ENCODE measurements around the genes CXCL8, PF4V1, CXCL3, CXCL2 and ART3.

DNA sequence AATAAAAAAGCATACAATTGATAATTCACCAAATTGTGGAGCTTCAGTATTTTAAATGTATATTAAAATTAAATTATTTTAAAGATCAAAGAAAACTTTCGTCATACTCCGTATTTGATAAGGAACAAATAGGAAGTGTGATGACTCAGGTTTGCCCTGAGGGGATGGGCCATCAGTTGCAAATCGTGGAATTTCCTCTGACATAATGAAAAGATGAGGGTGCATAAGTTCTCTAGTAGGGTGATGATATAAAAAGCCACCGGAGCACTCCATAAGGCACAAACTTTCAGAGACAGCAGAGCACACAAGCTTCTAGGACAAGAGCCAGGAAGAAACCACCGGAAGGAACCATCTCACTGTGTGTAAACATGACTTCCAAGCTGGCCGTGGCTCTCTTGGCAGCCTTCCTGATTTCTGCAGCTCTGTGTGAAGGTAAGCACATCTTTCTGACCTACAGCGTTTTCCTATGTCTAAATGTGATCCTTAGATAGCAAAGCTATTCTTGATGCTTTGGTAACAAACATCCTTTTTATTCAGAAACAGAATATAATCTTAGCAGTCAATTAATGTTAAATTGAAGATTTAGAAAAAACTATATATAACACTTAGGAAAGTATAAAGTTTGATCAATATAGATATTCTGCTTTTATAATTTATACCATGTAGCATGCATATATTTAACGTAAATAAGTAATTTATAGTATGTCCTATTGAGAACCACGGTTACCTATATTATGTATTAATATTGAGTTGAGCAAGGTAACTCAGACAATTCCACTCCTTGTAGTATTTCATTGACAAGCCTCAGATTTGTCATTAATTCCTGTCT, at the start of gene CXCL8:
Gene CXCL8 (plus strand): TSS at position 279 of the 829 bp plus-strand sequence.
- PRO-cap = unidirectional peak, plus-strand start at position 279 of the sequence
- RAMPAGE, long total RNA, 3 experiments = start-site peak on the plus strand in 2 of 3 experiments, centred at position 278 of the sequence, 49 to 90 reads per replicate

- PRO-cap = no peak
- RAMPAGE, long total RNA, 3 experiments = no peak in any of the 3 experiments
Measured at GRCh38 chr4:73853079-73853713, at the start of gene PF4V1. Gene PF4V1, plus strand, starts transcription at chr4:73853296.

- PRO-cap = no peak
- RAMPAGE, long total RNA, 3 experiments = no peak in any of the 3 experiments
Measured at GRCh38 chr4:74018716-74019197, 19.7 kb downstream of the CXCL3 start.

DNA sequence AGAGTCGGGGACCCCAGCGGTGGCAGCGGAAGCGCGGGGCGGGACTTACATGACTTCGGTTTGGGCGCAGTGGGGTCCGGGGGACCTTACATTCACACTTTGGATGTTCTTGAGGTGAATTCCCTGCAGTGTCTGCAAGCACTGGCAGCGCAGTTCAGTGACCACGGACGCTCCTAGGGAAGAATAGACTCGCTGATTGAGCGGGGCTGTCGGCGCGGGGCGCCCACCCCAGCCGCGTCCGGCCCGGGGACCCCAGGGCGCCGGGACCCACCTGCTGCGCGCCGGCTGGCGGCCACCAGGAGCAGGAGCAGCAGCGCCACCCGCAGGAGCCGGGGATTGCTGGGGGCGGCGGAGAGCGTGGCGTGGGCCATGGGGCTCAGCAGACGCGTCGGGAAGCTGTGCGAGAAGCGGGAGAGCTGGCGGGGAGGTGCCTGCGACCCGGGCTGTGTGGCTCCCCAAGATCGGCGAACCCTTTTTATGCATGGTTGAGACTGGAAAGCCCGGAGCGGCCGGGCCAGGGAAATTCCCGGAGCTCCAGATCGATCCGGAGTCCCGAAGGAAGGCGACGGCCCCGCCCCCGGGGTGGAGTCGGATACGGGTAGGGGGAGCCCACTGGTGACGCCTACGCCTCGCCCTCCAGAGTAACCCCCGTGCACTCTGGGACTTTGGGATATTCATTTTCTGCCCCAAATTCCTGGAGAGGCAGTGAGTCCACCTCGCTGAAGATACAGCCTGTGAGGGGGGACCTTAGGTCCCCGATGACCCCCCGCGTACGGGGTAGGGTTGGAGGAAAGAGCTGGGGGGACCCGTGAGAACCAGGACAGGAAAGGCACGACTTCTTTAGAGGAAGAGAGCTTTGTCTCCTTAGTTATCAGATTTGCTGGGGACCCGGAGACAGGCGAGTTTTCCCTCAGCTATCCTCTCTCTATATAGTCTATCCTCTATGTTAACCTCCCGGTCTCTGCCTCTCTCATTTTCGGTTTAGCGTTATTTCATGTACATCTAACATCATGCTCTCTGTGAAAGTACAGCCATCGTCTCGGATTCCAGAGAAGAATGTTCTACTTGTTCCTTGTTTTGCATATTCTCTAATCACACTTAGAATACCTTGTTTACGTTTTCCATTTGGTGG, at the start of gene CXCL3:
Gene CXCL3 (minus strand): TSS at position 449 of the 1,132 bp plus-strand sequence.
- PRO-cap = bidirectional peak, plus-strand start at position 382 of the sequence, minus-strand start at position 172 of the sequence; bidirectional peak, plus-strand start at position 627 of the sequence, minus-strand start at position 449 of the sequence
- RAMPAGE, long total RNA, 3 experiments = start-site peak on the minus strand in 3 of 3 experiments, centred at positions 452 to 502 of the sequence, 7 to 211 reads per replicate

GRCh38 chr4:74099044-74099357, at the start of gene CXCL2:
Gene CXCL2, minus strand, starts transcription at chr4:74099195.
- PRO-cap = bidirectional peak, plus-strand start at chr4:74099403, minus-strand start at chr4:74099324
- RAMPAGE, long total RNA, 3 experiments = start-site peak on the minus strand in 1 of 3 experiments, at chr4:74099195-74099324 at its widest, 895 reads per replicate

GRCh38 chr4:74104345-74104538, 5.2 kb upstream of the CXCL2 start:
- PRO-cap = no peak
- RAMPAGE, long total RNA, 3 experiments = no peak in any of the 3 experiments

GRCh38 chr4:74111755-74112806, 13.1 kb upstream of the CXCL2 start:
- PRO-cap = unidirectional peak, minus-strand start at chr4:74112057
- RAMPAGE, long total RNA, 3 experiments = no peak in any of the 3 experiments

DNA sequence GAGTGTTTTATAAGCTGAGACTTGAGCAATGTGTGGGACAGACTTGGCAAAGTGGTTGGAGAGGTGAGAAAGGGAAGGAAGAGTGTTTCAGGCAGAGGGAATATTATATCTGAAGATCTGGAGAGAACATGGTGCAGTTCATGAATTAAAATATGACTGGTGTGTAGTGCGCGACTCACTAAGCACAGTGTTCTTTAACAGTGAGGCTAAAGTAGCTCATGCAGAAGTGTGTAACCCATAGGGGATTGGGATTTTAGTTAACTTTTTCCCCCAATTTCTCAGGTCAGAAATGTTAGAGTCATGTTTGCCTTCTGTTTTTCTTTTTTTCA, 9.6 kb downstream of the MTHFD2L start:
- PRO-cap = no peak
- RAMPAGE, long total RNA, 3 experiments = no peak in any of the 3 experiments

DNA sequence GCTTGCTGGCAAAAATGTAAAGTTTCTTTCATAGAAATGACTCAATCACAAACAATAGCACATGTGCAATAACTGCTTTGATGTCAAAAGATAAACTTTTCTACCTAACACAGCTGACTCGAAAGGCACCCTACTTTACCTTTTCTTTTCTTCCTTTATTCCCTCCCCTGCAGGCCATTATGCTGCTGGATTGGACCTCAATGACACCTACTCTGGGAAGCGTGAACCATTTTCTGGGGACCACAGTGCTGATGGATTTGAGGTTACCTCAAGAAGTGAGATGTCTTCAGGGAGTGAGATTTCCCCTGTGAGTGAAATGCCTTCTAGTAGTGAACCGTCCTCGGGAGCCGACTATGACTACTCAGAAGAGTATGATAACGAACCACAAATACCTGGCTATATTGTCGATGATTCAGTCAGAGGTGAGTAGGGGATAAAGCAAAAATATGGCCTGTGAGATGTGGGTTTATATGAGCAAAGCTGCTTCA, 1.5 kb downstream of the AREG start:
- PRO-cap = no peak
- RAMPAGE, long total RNA, 3 experiments = no peak in any of the 3 experiments

GRCh38 chr4:75030638-75031099, 97.8 kb downstream of the PARM1 start:
- PRO-cap = no peak
- RAMPAGE, long total RNA, 3 experiments = no peak in any of the 3 experiments

GRCh38 chr4:75723366-75723905, 941 bp upstream of the USO1 start:
- PRO-cap = unidirectional peak, plus-strand start at chr4:75723611
- RAMPAGE, long total RNA, 3 experiments = no peak in any of the 3 experiments

DNA sequence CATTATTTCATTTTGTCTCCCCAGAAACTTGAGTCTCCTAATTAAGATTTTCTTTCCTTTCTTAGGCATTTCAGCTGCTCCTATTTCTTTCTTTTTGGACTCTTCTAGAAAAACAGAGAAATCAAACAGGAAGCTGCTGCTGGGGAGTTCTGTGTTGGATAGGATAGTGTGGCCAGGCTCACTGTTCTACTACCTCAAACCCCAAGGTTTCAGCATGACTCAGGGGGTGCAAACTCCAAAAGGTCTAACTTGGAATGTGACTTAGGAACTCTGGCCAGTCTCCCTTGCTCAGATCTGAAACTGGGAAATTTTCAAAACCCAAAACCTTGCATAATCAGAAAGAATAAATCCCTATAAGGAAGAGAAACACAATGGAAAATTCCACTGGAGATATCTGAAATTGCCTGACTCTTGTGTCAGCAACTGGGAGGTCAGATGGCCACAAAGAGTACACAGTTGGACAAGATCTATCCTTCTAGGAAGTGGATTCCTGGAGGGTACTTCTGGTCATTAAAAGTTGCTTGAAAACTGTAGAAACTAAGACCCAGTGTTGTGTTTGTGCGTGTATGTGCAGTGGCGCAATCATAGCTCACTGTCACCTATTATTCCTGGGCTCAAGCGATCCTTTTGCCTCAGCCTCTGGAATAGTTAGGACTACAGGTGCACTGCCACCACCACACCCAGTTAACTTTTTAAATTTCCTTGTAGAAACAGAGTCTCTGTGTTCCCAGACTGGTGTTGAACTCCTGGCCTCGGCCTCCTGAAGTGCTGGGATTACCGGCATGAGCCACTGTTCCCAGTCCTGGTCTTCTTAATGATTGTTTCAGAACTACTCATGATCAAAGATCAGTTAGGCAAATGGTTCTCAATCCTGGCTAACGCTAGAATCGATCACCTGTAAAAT, 58.0 kb downstream of the PPEF2 start:
- PRO-cap = no peak
- RAMPAGE, long total RNA, 3 experiments = no peak in any of the 3 experiments

DNA sequence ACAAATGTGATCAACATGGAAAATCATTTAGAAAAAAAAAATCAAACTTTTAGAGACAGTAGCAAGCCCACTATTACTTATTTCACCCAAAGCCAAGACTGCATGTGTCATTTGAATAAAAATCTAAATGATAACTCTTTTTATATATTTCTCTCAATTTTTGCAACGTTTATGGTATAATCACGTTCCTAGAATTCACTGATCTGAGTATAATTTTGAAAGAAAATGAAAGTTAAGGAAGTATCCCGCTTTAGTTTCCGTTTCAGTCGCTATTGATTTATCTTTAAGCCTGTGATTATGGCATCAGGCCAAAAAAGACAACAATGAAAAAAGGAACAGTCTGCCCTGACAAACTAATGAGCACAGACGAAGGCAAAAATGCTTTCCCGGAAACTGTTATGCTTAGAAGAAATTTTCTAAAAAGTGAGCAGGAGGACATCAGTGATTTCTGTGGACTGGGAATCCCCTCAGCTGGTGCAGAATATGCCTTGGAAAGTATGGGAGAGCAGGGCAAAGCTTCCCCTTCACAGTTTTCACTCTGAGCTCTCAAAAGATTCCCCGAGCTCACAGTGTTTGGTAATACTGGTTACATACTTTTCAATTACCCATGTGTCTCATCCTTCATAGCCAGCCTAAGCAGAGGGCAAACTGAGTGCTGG, 5.0 kb upstream of the CXCL10 start:
- PRO-cap = no peak
- RAMPAGE, long total RNA, 3 experiments = no peak in any of the 3 experiments

GRCh38 chr4:76074094-76075020, at the start of gene ART3:
Gene ART3, plus strand, starts transcription at chr4:76074709.
- PRO-cap = no peak
- RAMPAGE, long total RNA, 3 experiments = no peak in any of the 3 experiments

DNA sequence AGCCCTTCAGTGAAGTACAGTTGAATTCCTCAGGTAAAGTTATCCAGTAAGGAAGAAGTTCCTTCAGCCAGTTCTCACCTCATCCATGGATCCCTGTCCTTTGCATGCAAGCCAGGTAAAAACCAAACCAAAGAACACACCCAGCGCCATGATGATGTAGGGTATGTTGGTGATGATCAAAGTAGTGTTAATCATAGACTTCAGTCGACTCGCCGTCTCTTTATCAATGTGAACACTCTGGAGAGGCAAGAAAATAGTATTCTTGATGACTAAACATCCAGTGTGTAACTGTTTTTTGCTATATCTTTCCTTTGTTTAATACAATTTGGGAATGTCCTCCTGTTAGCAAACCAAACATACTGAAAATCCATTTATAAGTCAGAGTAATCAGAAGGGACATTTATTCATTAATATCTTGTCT, 15.0 kb upstream of the NUP54 start:
- PRO-cap = no peak
- RAMPAGE, long total RNA, 3 experiments = no peak in any of the 3 experiments

DNA sequence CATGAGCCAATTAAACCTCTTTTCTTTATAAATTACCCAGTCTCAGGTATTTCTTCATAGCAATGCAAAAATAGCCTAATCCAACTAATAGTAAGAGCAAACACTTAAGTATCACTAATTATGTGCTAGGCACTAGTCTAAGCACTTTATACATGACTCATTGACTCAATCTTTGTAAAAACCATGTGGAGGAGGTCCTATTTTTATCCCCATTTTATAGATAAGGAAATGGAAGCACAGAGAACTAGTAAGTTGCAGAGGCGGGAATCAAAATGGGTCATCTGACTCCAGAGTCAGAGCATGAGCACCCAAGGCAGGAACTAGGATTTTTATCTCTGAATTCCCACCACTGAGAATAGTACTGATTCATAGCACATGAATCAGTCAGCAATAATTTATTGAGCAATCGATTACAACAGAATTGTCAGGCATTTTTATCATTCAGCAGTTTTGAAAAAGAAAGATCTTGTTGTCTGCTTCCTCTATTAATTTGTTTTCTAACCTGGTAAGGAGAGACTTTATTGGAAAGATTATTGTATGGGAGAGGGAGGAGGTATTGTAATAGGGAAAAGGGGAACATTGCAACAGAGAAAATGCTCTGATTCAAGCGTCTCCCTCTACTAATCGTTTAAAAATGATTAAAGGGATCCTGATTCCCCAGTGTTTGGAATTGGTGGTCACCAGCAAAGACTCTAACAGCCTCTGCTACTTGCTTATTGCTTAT, 19.2 kb downstream of the SCARB2 start:
- PRO-cap = no peak
- RAMPAGE, long total RNA, 3 experiments = no peak in any of the 3 experiments

DNA sequence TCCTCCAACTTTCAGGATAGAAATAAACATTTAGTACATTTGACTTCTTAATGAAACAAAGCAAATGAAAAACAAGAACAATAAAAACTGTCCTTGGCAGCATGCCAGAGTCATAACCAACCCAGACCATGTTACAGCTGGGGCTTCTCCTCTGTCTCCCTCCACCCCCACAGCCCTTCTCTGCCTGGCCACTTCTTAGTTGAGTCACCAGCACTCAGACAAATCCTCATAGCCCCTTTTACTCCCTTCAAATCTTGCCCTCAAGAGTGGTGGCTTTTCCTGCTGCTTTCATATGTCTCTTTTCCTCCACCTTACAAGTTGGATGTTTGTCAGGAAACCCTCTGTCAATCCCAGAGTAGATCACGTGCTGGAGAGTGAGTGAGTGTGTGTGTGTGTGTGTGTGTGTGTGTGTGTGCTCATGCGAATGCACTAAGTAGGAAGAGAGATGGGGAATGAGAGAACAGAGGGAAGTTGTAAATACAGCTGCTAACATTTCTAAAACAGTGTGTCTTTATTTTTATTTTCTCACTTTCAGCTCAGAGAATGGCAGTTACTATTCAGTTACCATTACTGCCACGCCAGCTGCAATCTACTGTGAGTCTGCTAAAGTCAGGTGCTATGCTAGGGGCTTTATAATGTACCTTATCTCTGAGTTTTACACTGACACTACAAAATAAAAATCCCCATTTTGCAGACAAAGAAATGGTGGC, 15.0 kb downstream of the SCARB2 start:
- PRO-cap = bidirectional peak, plus-strand start at position 458 of the sequence, minus-strand start at position 297 of the sequence
- RAMPAGE, long total RNA, 3 experiments = no peak in any of the 3 experiments

DNA sequence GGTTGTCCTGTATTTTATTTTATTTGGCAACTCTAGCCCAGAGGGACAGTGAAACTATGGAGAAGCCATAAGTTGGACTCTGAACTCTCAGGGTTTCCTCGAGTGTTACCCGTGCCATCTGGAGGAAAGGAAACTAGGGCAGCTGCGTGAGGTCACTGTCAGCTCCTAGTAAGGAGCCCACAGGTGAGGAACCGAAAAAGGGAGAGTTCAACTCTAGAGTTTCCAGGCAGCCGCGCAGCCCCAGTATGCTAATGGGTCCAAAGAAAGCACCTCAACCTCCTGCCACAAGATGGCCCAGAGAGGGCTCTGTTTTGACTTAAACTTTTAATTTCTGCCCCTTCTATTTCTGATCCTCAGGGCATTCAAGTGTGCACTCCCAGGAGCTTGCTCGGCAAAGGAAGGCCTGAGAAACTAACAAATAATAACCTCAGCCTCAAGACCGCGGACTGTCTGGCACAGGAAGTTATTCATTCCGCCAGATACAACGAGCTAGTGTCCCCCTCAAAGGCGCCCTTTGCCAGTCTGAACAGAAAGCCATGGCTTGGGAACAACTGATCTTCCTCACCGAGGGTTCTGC, 13.9 kb downstream of the SCARB2 start:
- PRO-cap = no peak
- RAMPAGE, long total RNA, 3 experiments = no peak in any of the 3 experiments

- PRO-cap = unidirectional peak, plus-strand start at chr4:76213017
- RAMPAGE, long total RNA, 3 experiments = no peak in any of the 3 experiments
Measured at GRCh38 chr4:76212668-76213215, 882 bp downstream of the SCARB2 start.

- PRO-cap = unidirectional peak, plus-strand start at chr4:76219547
- RAMPAGE, long total RNA, 3 experiments = no peak in any of the 3 experiments
Measured at GRCh38 chr4:76218989-76219846, 5.6 kb upstream of the SCARB2 start.